Metastatic Breast Carcinoma in the Ovary (tissue), 3 donors: ENCODE results near the genes SMAD3 and AAGAB.

GRCh38 chr15:66163514-66164051, 90.0 kb downstream of the MEGF11 start:
- PRO-cap, 3 experiments: no peak in any of the 3 experiments

GRCh38 chr15:66369714-66370099, 13.2 kb upstream of the TIPIN start:
- PRO-cap, 3 experiments: no peak in any of the 3 experiments

- PRO-cap, 3 experiments: no peak in any of the 3 experiments
Observed at GRCh38 chr15:66408606-66409212, 22.0 kb downstream of the MAP2K1 start.

GRCh38 chr15:66484751-66485325, 12.7 kb downstream of the SNAPC5 start:
- PRO-cap, 3 experiments: no peak in any of the 3 experiments

DNA sequence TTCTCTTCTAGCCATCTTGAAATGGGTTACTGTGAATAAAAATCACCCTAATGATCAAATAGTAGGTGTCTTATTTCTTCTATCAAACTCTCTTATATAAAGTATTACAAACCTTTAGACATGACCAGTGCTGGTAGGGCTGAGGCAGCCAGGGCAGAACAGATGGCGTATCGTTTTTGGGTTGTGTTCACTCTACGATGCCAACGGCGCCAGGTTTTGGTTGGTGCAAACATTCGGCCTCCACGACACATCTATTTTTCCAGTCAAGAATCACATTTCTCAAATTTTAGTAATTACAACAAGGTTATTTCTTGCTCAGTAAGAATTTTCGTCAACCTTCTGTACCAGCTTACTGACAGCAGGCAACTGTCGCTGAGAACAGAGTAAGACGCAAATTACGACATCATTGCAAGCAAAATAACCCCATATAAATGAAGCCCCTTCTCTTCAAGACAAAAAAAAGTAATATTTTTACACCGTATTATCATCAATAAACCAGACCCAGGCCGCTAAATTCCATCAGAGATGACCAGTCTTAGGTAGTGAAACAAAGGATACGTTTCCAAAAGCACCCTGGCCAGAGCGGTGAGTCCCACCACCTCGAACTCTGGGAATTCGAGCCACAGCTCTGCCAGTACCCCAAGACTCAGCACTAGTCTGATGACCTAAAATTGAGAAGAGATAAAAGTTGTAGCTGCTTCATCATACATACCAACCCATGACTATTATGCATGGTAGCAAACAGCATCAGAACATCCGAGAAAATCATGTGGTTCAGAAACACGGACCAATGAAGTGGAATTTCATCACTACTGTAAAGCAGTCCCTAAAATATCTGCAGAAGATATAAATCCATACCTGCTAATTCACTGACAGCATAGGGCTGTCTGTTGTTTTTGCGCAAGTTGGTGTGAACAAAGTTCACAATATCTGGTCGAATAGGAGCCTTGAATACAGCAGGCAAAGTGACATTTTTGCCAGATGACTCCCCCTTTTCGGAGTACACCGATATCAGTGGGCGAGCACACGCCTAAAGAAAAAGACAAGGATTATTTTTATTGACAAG, 1.8 kb downstream of the RPL4 start:
- PRO-cap, 3 experiments: peak in 2 of 3 experiments; most common plus-strand start position 855 of the sequence (in 1); most common minus-strand start position 413 of the sequence (in 2)

DNA sequence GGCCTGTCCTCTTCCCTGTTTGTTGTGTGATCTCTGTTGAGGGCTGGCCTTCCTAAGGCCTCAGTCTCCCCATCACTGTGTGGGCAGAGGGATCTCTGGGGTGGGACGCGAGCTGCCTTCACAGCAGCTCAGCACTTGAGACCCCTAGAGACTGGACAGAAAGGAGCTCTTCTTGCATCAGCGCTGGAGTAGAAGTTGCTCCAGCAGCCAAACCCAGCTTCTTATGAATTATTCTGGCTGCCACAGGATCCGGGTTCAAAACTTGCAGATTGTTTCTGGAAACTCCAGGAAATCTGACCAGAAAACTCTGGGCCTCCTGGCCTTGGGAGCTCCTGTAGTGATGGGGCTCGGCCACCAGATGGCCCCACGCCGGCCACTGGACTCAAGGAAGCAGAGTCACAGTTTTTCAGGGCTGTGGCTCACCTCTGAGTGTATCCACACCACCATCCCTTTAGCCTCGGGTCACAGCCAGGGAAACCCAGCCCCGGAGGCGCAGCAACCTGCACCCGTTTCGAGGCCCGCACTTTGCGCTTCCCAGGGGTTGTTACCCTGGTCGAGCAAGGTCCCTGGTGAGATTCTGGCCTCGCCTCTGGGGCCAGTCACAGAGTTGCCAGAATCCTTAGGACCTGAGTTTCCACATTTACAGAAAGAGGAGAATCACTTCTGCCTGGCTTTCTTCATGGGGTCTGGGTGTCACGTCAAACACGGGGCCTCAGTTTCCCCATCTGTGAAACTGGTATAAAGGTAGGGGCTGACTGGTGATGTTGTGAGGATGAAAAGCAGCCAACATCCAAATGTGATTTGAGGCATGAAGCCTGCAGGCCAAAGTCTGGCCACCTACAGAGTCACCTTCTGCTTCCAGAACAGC, 53.4 kb upstream of the LCTL start:
- PRO-cap, 3 experiments: no peak in any of the 3 experiments

- PRO-cap, 3 experiments: no peak in any of the 3 experiments
Observed at GRCh38 chr15:66649174-66649715, 52.8 kb upstream of the SMAD6 start.

GRCh38 chr15:66679658-66680301, 22.3 kb upstream of the SMAD6 start:
- PRO-cap, 3 experiments: no peak in any of the 3 experiments

DNA sequence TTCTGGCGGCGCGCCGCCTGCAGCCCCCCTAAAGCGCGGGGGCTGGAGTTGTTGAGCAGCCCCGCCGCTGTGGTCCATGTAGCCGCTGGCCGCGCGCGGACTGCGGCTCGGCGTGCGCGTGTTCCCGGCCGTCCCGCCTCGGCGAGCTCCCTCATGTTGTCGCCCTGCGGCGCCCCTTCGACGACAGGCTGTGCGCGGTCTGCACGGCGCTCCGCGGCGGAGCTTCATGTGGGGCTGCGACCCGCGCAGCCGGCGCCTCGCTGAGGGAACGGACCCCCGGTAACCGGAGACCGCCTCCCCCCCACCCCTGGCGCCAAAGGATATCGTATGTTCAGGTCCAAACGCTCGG, 870 bp downstream of the SMAD6 start:
- PRO-cap, 3 experiments: no peak in any of the 3 experiments

GRCh38 chr15:66993040-66993242, 72.5 kb upstream of the SMAD3 start:
- PRO-cap, 3 experiments: no peak in any of the 3 experiments

DNA sequence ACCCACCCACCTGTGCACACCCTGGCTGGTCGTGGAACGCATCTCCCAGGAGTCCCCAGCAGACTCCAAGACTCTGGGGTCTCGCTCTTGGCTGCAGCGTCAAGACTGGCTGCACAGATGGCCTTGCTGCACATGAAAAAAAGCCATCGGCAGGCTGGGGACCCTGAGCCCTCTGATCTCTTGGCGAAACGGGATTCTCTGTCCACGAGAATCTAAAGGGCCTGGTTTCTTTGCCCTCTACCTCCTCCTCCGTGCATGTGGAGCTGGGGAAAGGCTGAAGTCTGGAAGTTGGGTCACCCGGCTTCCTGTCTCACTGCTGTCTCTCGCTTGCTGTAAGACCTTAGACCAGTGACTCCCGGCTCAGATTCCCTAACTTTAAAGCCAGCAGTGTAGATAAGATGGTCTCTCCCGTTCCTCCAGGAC, 31.5 kb upstream of the SMAD3 start:
- PRO-cap, 3 experiments: no peak in any of the 3 experiments

- PRO-cap, 3 experiments: peak in 3 of 3 experiments; most common plus-strand start chr15:67065845 (in 2); most common minus-strand start chr15:67066159 (in 1)
Observed at GRCh38 chr15:67065547-67066406, at the start of gene SMAD3. SMAD3 (plus strand) TSS chr15:67065602.

DNA sequence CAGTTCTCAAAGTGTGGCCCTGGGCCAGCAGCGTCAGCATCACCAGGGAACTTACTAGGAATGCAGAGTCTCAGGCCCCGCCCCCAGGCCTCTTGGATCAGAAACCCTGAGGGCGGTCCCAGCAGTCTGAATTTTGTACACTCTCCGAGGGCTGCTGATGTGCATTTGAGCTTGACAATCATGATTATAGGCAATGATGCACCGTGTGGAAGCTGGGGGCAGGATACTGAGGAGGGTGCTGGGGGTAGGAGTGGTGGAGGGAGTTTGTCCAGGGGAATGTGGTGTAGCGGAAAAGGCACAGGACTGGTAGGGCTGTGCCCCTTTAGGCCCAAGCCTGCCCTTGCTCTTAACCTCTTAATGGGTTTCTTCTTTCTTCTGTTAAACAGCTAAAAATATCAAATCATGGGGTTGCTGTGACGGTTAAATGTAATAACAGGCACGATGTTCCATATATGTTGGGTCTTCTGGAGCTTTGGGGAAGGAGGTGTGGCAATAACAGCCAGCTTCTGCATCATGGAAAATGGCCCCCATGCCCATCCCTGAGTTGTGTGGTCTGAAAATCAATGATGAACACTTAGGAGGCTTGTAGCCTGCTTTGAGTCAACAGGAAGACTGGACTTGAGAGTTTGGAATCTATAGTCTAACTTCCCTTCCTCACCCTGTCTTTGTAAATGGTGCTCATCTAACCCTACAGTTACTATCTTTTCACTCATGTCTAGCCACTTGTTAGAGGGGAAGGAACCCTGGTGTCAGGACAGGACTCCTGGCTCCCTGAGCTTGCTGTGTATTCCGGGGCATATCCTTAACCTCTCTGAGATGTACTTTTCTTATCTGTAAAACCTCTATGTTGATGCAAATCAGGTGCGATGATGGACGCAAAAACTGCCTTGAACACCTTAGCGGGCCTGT, 27.3 kb downstream of the SMAD3 start:
- PRO-cap, 3 experiments: no peak in any of the 3 experiments

DNA sequence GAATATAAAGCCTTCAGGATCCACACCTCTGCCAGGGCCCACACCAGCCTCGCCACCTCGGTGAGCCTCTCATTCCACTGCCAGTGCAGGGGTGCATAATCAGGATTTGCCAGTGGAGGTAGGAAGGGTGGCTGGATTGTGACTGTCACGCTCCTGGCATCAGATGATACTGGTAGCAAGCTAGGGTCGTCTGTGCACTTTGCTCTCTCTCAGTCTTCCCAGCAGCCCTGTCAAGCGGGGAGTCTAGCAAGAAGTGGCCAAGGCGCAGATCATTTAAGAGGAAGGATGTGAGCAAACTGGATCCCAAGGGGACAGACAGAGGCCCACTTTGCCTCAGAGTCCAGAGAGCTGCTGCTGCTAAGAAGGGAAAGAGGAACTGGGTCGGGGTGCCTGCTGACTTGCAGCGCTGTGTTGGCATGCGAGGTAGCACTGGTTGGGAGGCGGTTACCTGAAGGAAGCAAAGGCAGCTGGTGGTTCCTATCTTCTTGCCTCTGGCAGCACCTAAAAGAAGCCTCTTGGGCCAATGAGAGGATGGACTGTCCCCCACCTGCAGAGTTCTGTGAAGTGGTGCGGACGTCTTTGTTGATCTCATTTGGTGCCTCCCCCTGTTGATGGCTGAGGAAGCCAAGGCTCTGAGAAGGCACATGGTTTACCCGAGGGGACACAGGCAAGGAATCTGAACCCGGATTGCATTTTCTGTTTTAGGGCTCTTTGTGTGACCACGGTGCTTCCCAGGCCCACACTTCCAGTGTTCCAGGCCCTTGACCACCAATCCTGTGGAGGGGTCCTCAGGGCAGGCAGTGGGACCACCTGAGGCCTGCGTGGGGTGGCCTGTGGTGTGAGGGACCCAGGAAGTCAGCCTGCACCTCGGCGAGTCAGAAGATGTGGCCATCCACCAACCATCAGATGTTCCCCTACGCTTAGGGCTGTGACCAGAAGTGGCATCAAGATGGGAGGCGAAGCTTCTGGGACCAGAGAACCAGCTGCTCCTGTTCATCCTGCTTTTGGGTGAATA, 28.2 kb downstream of the SMAD3 start:
- PRO-cap, 3 experiments: no peak in any of the 3 experiments

DNA sequence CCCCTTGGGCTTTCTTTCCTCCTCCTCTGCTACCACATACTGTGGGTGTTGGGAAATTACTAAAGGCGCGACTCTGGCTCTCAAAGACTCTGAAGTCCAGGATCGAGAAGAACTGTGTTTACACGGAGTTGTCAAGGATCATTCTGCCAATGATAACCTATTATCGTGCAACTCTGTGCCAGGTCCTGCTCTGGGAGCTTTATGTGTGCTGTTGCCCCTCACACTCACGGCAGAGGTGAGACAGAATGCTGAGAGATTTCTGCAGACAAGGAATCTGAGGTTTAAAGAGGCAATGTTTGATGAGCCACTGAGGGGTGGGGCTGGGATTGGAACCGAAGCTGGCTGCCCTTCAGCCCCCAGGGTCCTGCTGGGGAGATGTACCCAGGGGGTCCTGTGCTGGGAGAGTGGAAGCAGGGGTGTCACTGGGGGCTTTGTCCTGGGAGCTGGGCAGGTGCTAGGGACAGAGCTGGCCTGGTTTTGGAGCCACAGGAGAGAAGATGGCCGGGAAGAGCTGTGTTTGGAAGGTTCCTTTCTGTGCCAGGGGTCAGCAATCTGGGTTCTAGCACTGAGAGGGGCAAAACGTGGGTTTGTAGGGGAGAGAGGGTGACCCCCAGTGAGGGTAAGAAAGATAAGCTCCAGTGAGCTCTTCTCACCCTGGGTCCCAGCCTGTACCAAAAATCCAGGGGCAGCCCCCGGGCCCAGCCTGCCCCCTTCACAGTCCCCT, 69.4 kb downstream of the SMAD3 start:
- PRO-cap, 3 experiments: no peak in any of the 3 experiments

DNA sequence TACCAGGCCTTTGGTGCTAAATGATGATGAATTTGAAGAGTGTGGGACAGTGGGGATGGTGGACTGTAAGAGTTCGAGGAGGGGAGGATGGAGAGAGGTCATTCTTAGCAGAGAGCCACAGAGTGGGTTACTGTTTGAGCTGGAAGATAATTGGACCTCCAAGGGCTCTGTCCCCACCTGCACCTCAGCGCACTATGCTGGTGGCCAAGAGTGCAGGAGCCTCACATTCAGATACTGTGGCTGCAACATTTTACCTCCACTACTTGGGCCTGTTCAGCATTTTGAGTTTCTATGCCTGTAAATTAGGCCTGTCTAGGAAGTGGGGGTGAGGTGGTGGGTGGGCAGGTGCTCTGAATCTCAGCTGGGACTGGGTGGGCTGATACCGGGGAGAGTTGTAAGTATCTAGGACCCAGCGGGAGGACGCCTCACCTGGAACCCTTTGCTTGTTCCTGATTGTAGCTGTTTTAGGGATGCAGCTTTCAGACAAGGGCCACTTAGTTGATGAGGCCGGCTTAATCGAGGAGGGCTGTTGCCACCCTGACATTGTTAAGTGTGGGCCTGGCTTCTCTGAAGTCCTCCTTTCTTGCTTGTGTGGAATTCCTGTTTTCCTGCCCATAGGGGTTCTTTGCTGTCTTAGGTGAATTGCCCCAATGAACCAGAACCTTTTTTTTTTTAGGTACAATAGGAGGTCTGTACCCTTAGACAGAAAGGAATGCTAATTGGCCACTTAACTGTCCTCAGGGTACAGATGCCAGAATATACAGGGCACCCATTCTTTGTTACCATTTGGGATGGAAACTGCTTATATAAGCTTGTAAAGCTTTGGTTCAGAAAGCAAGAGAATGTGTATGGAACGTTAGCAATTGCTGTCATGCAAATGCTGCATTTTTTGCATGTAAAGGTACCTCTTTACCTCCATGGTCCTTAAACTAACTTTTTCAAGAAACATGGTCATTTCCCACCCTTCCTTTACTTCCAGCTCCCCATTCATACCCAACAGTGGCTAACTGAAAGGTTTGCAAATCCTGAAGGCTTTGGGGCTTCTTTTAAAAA, 83.9 kb downstream of the SMAD3 start:
- PRO-cap, 3 experiments: no peak in any of the 3 experiments

DNA sequence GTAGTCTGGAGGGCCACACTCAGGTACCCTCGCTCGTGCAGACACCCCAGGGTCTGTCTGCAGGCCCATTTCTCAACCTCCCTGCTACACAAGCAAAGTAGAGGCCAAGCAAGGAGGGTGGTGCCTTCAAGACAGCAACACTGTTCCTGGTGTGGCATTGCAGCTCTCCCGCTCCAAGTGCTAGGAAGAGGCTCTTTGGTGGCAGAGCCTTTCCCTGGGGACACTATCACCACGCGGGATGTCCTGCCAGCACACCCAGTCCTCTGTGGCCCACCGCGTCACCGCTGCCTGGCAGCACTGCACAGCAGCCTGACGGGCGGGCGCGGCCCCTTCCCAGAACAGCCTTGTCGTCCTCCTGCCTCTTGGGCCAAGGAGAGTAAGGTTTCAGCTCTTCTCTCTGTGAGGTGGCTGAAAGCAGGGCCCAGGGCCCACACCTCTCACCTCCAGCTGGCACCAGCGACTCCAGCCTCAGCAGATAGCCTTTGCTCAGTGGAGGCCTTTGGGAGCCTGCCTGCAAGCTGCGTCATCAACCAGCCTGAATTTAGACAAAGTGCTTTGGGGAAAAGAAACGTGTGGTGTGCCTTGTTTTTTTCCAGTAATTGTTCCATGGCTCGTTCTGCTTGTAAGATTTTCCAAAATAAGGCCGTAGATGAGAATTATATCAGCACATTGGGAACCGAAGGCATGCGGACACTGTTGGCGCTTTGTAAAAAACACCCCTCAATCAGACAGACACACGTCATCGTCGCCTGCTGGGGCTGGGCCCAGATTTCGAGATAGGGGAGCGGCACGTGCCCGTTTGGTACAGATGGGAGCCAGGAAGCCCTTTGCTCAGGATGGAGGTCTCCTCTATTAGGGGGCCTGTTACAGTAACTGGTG, 65.0 kb downstream of the AAGAB start:
- PRO-cap, 3 experiments: no peak in any of the 3 experiments

- PRO-cap, 3 experiments: no peak in any of the 3 experiments
Observed at GRCh38 chr15:67190249-67191337, 63.9 kb downstream of the AAGAB start.

DNA sequence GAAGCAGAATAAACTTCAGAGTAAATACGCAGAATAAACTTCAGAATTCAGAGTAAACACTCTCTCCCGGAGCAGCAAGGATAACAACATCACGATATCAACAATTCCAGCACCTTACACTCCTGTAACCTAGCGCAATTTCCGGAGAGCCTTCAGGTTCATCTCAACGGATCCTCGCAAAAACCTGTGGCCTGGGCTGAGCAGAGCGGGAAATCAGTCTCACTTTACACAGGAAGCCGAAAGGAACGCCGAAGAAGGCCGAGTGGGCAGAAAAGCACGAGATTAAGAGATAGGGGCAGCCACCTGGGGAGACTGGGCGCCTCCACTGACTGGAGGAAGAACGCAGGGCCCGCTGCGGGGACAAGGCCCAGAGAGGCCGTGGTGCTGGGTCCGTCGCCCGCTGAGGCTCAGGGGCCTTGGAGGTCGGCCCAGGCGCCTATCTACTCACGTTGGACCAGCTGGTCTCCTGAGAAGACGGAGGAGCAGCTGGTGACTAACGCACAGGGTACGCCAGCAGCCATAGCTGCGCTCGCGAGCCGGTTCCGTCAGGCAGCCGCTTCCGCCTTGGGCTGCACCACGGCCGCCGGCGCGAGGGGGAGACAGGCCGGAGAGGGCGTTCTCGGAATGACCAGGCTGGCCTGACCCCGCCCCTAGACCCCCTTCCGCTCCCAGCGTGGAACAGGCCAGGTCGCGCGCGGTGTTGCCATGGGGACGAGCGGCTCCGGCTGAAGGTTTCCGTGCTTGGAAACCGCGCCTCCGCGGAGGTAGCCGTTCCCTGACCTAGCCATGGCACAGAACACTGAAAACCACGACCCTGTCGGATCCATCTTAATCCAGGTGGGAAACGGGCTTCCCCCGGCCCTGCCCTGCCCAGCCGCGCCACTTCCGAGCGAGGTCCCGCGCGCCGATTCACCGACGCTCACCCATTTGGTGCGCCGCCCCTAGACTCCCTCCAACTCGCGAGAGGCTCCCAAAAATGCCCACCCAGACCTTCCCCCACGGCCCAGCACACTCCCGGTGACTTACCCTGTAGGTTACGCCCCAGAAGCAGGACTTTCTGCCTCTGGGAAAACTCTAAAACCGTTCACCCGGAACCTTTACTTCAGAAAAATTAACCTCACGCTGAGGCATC, at the start of gene AAGAB:
Gene AAGAB (minus strand): TSS at position 551 of the 1,132 bp plus-strand sequence.
- PRO-cap, 3 experiments: peak in 3 of 3 experiments; most common plus-strand start position 279 of the sequence (in 1); most common minus-strand start position 547 of the sequence (in 3)

DNA sequence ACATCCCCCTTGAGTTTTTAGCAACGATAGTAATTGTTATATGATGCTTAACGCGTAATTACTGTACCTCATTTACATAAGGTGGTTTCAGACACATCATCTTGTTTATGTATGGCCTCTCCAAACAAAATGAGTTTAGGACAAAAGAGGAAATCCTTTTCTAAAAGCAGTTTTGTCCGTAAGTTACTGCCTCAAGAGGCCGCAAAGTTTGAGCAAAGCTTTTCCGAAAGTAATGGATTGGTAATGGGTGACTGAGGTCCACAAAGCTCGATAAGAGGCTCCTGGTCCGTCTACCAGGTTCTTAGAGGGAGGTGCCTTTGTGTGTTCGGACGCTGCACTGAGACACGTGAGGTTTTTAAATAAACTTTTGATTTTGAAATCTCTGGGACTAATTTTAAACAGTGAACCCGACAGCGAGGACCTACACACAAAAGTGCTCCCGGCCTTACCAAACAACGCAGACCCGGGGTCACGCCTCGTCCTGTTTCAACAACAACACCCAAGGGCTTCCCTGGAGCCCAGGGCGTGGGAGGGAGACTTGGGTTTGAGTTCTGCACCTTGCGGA, 519 bp upstream of the C15orf61 start:
- PRO-cap, 3 experiments: peak in 3 of 3 experiments; most common plus-strand start position 391 of the sequence (in 3); most common minus-strand start position 319 of the sequence (in 1)